HTERT-HM (cell line): ENCODE data around the genes ZNF783, ZNF862, ATP6V0E2 and REPIN1.

DNA sequence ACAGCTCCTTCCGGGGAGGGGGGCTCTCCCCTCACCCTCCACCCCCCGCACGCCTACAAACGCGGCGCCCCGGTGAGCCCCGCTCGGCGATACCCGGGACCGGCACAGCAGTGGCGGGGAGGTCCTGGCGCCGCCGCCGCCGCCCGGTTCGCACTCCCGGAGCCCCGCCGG is 239 bp downstream of the EZH2 start:
- RRBS = 2% methylated on average over 15 of the region's 23 CpGs

DNA sequence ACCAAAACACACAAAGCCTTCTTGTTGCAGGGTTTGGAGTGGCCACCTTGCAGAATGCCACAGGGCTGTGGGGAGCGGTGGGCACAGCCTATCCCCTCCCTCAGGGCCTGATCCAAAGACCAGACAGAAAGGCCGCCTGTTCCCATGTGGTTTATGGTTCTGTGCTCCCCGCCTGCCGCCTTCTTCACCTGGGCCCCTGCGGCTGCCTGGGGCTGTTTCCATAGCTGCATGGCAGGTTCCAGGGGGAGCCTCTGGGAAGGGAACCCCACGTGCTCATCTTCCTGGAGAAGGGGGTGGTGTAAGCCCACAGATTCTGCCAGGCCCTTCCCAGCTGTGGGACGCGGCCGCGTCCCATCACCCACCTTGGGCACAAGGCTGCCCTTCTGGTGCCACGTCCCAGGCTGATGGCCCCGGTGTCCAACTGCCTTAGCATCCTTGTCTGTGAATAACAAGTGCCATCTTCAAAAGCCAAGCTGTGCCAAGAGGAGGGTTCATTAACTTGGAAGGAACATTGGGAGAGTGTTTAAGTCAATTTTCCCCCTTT is 70.8 kb upstream of the EZH2 start:
- RRBS = no CpG with 5 or more reads among the region's 12 CpGs

GRCh38 chr7:148963025-148963489 is 65.2 kb downstream of the PDIA4 start:
- RRBS = no CpG with 5 or more reads among the region's 2 CpGs

GRCh38 chr7:149027416-149027843 is 875 bp downstream of the PDIA4 start:
- RRBS = no CpG with 5 or more reads among the region's 3 CpGs

GRCh38 chr7:149261663-149262979 is at the start of gene ZNF783:
ZNF783 (plus strand) TSS chr7:149262196.
- RRBS = 2% methylated on average over 70 of the region's 145 CpGs

DNA sequence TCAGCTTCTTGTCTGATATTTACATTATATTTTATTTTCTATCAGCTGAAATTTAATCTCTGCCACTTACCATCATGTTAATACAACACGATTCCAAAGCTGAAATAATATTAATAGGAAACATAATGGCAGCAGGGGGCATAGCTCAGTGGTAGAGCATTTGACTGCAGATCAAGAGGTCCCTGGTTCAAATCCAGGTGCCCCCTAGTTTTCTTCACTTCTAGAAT is 48.0 kb downstream of the ZNF783 start:
- RRBS = no CpG with 5 or more reads among the region's 1 CpG

- RRBS = 7% methylated on average over 10 of the region's 62 CpGs
Observed at GRCh38 chr7:149414707-149416098, 45.7 kb downstream of the ZNF777 start.

DNA sequence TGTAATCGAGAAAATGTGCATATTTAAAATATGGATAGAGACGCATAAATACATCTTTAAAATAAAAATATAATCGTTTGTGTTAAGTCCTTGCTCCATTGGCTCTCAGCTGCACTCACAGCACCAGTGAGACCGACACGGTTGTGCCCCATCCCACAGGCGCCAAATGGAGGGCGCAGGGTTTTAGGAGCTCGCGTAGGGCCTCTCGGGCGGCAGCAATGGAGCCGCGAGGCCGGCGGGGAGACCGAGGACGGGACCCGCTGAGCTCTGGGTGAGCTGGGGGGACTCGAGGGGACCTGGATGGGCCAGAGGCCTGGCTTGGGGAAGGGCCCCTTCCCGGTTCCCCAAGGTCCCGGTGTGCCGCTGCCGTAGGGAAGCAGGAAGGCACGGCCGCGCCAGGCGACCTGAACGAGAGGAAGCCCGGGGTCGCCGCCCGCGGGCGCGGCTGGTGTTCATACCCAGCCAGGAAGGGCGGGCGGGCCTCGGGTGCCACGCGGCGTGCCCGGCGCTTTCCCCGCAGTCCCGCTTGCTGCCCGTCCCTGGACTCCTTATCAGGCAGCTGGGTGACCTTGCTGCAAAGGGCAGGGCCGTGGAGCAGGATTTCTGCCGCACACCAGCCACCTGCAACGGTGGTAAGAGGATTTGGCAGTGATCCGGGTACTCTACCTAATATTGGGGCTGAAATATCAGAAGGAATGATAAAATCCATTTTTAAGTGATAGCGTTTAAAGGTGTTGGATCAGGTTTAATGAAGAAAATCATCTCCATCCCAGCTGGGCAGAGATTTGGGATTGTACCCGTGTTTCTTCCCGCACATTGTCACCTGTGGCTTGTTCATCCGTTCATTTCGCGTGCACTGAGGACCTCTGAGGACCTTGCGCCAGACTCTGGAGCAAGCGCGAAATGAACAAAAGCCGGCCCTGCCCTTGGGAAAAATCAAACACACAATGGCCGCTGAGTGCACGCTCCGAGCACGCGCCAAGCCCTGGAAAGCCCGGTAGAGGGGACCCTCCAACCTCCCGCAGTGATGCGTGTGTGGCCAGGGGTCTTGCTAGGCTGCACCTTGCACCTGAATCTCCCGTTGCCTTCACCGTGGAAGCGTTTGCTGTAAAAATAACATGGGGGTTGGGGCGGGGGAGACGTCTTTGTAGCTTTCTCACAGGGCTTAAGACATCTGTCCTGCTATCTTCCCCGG is 37.8 kb downstream of the ZNF777 start:
- RRBS = 20% methylated on average over 28 of the region's 74 CpGs

- RRBS = no CpG with 5 or more reads among the region's 20 CpGs
Observed at GRCh38 chr7:149455069-149455837, 5.6 kb downstream of the ZNF777 start.

DNA sequence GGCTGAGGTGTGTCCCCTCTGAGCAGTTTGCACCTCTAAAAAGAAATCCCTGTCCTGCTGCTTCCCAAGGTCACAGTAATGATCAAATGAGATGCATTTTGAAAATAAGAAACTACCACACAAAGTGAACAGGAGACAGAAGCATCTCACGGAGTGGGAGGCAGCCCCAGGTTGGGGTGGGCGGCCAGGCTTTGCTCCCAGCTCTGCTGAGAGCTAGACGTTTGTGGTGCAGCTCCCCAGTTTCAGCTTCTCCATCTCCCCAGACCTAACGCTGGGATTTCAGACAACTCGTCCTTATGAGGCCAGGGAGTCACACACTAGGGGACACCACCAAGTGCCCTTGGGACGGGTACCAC is 12.5 kb upstream of the ZNF777 start:
- RRBS = no CpG with 5 or more reads among the region's 6 CpGs

DNA sequence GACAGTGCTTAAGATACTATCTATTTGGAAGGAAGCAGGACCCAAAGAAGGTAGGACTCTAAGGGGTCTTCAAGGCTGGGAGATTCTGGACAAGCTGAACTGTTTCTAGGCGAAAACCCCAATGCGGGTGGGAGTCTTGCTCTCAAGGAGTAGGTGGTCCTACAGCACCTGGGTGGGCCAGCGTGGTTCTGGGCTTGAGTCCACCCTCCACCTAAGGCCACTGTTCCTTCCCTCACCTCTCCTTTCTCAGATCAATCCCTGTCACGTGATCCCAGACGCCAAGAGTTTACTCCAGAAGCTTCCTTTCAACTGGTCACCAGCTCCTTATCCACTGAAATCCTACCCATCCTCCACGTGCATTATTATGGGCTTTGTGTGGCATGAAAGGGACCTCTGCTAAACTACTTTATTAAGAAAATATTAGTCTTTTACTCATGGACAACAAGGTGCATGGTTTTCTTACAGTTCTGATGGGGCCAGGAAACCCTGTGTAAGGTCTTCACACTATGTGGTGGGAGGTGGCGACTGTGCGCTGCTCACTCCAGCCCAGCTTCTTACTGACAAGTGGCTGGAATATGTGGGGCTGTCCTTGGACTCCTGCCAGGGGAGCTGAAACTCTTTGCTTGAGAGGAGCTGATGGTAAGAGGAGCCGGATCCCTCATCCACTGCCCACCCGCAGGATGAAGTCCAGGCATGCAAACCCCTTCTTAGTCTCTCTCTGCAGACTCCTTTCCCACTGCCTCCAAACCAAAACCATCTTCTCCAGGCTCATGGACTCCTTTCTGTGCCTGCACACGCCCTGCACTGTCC is 1.6 kb downstream of the ZNF746 start:
- RRBS = no CpG with 5 or more reads among the region's 11 CpGs

- RRBS = no CpG with 5 or more reads among the region's 3 CpGs
Observed at GRCh38 chr7:149612190-149612491, 102.6 kb upstream of the KRBA1 start.

DNA sequence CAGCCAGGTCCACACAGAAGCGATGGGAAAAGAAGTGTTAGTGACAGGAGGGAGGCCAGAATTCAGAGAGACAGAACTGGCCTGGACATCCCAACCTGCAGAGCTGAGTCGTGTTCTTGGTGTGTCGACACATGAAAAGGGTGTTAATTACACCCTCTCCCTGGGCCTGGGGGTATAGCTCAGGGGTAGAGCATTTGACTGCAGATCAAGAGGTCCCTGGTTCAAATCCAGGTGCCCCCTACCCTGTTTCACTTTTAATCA is 79.3 kb upstream of the KRBA1 start:
- RRBS = no CpG with 5 or more reads among the region's 3 CpGs

DNA sequence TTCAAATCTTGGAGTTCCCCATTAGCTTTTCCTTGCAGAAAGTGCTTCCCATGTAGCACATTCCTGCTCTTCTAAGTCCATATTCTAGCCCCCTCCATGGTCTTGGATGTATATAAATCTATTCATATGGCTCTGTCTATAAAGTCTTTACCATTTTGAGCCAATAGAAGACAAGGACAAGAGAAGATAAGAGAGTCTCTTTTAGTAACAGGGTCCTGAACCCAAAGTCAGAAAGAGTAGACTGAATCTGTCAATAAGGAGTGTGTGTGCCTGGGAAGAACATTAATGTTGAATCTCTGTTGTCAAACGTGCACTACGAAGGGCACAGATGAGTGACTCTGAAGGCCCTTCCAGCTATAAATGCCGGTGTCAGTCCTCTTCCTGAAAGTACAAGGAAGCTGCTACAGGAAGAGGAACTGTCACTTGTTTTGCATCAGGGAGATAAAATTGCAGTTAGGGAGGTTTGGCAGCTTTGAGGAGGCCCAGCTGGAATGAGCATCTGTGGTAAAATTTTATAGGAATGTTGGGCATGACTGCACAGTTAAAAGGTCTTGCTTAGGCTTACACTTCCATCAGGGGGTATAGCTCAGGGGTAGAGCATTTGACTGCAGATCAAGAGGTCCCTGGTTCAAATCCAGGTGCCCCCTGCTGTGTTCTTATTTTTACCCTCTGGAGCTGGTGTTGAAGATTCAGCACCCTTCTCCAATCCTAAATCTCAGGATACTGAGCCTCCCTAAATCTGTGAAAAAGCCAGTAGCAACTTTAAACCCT is 7.5 kb upstream of the KRBA1 start:
- RRBS = no CpG with 5 or more reads among the region's 3 CpGs

DNA sequence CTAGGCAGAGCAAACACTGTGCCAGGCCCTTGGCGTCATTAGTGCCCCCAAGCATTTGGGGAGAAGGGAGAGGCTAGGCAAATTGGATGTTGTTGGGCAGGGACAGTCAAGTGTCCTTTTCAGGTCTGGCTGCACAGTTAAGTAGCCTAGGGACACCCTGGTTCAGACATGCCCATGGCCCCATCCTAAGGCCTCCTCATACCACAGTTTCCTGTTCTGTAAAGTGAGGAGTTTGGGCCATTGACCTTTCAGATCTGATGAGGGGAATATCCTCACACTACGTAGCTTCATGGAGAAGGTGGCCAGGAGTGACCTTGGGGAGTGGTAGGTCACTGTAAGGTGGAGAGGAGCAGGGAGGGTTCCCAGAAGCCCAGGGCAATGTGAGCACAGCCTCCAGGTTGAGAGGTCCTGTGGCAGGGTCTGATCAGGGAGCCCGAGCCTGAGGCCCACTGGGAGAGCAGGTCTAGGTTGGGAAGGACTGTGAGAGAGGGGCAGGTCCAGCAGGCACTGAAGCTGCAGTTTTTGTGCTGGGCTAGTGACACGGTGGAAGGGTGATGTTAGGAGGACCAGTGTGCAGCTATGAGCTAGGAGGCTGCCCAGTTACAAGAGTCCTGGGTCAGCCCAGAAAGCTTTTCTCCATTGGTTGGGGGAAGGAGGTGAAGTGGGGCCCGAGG is 1.1 kb downstream of the KRBA1 start:
- RRBS = no CpG with 5 or more reads among the region's 5 CpGs

DNA sequence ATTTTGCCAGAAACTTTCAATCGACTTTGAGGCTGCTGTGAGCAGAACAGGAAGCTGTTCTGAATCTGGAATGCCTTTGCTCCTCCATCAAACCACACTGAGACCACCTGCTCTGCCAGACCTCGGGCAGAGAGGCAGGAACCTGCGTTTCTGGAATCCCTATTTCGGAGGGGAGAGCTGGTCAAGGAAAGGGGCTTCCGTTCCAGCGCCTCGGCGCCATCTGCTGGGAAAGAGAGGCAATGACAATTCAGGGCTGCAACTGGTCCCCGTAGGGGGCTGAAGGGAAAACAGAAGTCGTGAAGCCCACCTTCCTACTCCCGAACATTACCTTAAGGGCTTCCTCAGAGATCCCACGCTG is 27.4 kb downstream of the KRBA1 start:
- RRBS = no CpG with 5 or more reads among the region's 12 CpGs

GRCh38 chr7:149837898-149839031 is at the start of gene ZNF862:
ZNF862 (plus strand) TSS chr7:149838375.
- RRBS = 1% methylated on average over 38 of the region's 96 CpGs

DNA sequence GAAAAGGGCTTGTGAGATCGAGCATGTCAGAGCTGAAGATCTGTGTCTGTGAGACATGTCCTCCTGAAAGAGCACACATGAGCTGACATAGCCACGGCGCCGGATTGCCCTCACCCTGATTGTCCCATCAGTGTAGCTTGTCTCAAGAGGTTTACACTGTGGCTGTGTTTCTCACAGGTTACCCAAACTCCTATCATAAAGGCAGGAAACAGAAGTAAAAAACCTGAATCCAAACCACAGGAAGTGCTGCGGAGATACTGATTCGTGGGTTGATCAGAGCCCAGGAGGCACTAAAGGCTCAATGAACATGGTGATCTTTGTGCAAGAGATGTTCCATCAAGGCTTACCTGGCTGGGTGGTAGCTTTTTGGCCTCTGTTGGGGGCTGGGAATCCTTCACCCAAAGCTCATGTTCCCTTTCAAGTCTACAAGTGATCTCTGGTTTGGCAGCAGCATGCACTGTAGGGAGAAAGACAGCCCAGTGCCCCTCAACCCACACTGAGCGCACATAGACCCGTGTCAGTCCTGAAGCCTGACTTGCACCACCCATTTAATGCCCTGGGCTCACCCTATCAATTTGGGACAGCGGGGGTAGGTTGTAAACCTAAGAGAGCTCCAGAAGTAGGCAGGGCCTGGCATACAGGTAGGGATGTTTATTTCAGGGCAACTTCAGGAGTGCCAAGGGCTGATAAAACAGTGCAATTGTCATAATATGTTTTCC is 3.7 kb upstream of the ATP6V0E2 start:
- RRBS = no CpG with 5 or more reads among the region's 9 CpGs

DNA sequence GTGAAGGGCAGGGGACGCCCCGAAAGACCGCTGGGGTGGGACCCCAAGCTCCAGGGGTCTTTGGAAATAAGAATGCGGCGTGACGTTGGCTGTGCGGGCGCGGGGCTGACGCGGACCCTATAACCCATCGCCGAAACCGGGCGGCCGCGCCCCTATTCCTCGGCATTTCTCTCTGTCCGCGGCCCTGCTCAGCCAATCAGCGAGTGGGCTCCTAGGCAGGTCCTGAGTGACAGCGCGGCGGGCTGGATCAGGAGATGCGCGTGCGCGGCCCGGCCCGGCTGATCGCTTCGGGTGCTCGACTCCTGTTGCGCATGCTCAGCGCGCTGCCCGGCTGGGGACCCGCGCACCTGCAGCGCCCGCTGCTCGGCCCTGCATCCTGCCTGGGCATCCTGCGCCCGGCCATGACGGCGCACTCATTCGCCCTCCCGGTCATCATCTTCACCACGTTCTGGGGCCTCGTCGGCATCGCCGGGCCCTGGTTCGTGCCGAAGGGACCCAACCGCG is at the start of gene ATP6V0E2:
Gene ATP6V0E2, plus strand, starts transcription at position 305 of the 504 bp plus-strand sequence.
- RRBS = 3% methylated on average over 20 of the region's 57 CpGs

DNA sequence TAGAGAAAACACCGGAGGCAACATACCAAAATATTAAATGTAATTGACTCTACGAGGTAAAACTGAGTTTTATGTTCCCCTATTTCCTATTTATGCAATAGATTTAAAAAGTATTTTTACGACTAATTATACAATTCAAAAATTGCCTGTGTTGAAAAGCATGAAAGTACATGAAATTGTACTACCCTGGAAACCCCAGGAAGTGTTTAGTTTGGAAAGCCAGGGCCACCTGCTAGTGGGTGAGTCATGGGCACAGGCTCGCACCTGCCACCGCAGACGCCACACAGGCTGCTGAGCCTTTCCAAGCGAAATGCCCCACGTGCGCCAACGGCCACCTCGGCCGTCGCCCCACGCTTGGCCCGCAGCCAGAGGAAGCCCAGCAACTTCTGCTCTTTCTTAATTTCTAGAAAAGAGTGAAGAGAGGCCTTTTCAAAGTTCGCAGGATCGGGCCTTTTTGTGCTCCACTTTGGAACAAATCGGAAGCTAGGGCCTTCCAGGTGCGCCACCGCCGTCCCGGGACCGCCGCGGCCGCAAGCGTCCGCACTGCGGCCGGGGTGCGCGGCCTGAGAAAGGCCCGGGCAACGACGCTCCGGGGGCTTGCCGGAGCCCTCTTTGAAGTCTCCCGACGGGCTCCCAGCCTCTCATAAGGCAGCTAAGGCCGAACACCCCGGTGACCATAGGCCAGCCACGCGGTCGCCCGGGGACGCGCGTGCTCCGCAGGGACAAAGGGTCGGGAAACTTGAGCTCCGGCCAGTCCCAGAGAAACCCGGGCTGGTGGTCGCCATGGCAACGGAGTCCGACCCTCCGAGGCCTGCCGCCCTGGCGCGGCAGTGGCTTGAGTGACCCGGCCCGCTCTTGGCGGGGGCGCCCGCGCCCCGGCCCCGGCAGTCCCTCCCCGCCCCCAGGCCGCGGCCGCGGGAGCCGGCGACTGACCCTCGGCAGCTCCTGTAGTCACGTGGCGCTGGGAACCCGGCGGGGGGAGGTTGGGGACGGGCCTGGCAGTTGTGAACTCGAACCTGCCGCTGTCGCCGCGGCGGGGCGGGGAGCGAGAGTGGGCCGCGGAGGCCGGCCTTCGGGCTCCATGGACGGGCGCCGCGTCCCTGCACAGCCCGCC is at the start of gene REPIN1:
Gene REPIN1, plus strand, starts transcription at position 1,001 of the 1,114 bp plus-strand sequence.
- RRBS = 7% methylated on average over 55 of the region's 97 CpGs